Left lobe of liver (tissue), 1 donor: Measurements from ENCODE around the gene SCART1.

DNA sequence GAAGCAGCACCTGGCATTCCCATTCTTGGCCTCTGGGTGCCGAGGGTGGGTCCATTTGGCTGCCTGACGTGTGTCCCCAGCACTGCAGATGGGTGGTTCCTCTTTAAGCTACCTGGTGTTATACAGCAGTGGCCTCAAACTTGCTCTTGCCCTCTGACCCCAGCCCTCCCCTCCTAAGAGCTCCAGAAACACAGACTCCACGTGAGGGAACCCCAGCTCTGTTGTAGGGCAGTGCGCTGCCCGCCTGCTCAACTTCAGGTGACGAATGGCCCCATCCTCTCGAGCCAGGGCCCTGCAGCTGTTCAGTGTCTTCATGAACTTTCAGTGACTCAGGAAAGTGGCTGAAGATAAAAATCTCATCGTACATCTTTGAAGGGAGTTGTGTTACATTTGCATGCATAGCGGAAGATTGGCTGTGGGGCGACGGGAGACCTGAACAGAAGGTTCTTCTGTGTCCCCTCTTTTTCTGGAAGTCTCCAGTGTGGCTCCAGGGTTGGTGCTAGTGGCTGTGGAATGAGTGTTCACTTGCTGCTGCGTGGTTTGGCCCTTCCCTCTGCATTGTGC, 91.6 kb downstream of the INPP5A start:
- PRO-cap: no peak

DNA sequence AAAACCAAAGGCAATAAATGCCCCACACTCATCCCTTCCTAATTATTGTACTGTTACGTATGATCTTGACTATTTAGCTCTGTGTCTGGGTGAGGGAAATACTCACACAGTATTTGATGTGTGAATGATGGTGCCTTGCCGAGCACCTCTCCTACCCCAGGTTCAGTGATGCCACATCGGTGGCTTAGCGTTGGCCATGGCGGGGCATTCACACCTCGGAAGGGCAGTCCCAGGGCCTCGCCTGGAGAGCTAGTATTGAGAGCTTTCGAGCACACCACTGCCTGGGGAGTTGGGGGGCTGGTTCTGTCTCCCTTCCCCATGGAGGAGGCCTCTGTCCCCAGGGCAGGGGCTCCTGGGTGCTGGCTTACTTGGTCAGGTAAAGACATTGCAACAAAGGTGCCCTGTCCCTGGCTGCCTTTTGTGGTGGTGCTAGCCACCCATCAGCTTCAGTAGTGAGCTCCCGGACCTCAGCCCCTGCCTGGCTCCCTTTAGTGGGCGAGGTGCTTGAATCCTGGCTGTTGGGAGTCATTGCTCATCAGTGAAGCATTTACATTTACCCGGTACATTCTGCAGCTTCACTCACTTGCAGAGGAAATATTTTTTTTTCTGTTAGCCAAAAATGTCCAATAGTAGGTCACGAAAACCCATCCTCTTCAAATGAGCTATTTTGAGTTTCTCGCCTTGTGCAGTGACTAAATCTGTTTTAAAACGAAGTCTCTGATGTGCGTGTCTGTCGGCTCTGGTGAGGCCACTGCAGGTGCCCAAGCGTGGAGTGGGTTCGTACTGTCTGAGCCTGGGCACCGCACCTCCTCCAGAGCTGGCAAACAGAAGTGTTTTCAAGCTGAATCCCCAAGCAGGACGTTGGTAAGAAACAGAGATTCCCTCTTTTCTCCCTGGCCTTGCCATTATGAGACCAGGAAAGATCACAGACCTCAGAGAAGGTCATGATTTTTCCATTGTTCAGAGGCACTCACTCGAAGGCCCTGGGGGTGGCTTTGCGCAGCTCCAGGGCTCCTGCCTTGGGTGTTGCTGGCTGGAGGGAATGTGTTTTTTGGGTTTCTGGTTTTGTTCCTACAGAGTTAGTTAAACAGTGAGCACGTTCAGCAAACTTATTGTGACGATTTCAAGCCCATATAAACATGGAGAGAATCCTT, 95.5 kb downstream of the INPP5A start:
- PRO-cap: no peak

GRCh38 chr10:132655211-132655751, 117.7 kb downstream of the INPP5A start:
- PRO-cap: no peak

DNA sequence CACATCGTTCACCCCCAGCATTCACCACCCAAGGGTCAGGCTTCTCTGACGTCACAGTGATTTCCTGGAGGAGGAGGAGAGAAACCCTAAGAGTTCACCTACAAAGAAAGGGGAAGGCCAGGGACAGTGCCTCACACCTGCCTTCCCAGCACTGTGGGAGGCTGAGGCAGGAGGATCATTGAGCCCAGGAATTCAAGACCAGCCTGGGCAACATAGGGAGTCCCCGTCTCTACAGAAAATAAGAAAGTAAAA, 45.2 kb downstream of the NKX6-2 start:
- PRO-cap: no peak

DNA sequence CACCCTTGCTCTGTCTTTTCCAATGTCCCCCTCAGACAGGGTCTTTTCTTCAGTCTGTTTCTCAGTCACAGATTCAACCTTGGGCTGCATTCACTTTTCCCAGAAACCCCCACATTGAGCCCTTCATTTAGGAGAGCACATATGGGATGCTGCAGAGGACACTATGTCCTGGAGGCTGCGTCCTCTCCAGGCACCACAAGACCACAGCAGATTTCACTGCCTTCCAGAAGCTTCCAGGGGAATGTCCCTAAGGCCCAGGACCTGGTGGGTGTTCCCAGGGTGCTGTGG, 57.0 kb upstream of the NKX6-2 start:
- PRO-cap: no peak

- PRO-cap: no peak
Measured at GRCh38 chr10:132959907-132960539, 17.7 kb upstream of the CFAP46 start.

- PRO-cap: no peak
Measured at GRCh38 chr10:132964729-132965875, 22.7 kb upstream of the CFAP46 start.

DNA sequence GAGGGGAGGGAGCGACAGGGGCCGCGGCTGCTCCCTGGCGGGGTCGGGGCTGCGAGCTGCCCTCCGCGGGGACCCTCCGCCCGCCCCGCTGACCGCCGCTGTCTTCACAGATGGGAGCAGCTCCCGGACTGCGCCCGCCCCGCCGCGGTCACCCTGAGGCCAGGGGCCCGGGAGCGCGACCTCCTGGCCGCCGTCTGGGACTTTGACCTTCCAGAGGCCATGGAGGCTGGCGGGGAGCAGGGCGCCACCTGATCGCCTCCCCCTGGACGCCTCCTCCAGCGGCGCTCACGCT, 820 bp downstream of the ADGRA1 start:
- PRO-cap: unidirectional peak, minus-strand start at position 130 of the sequence

DNA sequence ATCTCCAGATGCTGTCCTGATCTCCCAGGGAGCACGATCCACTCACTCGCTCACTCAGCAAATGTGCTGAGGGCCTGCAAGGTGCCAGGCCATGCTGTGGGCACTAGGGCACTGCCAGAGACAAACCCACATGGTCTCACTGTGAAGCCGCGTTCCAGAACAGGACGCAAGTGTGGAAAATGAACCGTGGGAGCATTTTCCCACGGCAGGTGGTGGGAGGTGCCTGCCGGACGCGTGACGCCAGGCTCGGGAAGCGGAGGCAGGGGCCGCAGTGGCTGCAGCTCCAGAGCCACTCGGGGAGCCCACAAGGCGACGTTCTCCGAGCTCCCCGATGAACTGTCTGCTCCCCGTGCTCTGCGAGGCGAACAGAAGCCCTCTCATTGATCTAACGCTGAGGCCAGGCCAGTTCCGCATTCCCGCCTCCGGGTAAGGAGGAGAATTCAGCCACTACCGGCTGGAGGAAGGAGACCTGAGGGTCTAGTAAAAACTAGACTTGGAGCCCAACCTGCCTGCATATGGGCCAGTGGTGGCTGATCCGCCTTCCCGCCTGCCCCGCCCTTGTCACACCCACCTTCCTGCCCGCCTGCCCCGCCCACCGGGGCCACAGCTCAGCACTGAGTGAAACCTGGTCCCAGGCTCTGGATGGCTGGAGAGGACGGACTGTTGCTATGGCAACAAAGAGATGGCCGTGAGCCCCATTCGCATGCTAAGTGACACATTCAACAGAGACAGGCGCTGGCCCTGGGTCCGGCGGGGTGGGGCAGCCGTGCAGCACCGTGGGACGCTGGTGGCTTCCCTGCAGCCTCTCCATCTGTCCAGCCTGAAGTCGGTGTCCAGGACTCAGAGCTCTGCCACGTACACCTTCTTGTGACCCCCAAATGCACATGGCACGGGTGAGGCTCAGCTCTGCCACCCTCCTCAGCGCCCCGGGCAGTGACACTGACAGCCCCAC, 13.2 kb downstream of the ADGRA1 start:
- PRO-cap: no peak

DNA sequence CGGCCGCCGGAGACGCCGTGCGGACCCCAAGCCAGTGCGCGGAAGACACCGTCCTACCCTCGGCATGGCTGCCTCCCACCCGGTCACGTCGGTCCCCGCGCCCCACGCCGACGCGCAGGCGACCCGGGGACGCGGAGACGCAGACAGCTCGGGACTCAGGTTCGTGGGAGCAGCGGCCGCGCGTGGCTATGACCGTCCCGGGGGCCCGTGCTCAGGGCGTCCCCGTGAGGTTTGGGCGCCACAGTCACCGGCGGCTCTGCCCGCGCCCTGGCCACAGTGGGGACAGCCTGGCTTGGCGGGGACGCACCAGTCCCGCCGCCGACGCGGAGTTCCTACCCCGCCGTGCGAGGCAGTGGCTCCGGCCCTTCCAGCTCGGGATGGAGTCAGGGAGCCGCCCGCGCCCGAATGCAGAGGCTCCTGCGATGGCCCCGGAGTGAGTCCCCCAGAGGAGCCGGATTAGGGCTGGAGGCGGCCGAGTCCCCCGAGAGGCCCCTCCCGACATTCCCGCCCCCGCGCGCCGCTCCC, 791 bp upstream of the VENTX start:
- PRO-cap: no peak

DNA sequence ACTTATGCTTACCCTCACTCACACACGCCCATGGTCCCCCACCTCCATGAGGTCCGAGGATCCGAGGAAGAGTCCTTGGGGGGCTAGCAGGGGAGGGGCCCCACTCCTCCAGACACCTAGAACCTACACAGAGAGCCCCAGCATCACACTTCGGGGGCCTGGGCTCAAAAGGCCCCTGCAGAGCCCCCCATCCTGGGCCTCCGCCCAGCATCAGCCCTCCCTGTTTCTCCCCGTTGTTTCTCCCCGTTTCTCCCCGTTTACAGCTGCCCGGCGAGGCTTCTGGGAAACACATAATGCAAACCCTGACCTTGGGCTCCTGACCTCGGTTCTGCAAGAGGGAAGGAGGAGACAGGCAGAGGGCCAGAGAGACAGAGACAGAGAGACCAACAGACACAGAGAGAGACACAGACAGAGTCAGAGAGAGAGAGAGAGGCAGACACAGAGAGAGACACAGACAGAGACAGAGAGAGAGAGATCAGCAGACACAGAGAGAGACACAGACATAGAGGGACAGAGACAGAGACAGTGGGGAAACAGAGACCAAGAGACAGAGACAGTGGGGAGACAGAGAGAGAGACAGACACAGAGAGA, 12.3 kb downstream of the VENTX start:
- PRO-cap: no peak

DNA sequence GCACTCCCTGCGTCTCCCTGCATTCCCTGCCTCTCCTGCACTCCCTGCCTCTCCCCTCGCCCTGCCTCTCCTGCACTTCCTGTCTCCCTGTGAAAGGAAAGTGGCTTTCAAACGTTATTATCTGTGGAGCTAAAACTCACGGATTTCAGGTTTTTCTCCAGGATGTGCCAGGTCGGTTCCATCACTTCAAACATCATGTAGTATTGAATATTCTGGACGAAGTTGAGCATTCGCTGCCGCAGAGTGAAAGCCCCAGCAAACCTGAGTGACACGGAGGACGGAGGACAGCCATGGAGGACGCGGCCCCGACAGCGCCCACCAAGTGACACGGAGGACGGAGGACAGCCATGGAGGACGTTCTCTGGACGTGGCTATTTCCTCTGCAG, 7.1 kb upstream of the ADAM8 start:
- PRO-cap: no peak

GRCh38 chr10:133292394-133292852, 15.8 kb upstream of the ADAM8 start:
- PRO-cap: no peak

DNA sequence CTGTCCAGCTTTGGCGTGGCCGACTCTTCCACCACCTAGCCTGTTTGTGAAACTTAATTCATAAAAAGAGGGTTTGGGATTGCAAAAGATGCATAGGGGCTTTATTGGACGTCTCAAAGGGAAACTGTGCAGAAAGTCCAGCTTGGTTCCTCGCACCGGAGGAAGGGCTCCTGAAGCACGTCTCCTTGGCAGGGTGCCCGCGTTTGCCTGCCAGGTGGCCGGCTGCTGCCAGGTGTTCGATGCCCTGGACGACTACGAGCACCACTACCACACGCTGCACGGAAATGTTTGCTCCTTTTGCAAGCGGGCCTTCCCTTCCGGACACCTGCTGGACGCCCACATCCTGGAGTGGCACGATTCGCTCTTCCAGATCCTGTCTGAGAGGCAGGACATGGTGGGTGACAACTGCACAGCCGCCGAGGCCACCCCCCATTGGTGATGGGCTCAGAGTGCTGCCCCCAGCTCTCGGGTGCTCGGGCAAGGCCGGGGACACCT, 917 bp downstream of the ZNF511 start:
- PRO-cap: no peak

- PRO-cap: no peak
Measured at GRCh38 chr10:133343524-133343948, 3.6 kb upstream of the PRAP1 start.

GRCh38 chr10:133400539-133401592, 6.9 kb downstream of the MTG1 start:
- PRO-cap: no peak

DNA sequence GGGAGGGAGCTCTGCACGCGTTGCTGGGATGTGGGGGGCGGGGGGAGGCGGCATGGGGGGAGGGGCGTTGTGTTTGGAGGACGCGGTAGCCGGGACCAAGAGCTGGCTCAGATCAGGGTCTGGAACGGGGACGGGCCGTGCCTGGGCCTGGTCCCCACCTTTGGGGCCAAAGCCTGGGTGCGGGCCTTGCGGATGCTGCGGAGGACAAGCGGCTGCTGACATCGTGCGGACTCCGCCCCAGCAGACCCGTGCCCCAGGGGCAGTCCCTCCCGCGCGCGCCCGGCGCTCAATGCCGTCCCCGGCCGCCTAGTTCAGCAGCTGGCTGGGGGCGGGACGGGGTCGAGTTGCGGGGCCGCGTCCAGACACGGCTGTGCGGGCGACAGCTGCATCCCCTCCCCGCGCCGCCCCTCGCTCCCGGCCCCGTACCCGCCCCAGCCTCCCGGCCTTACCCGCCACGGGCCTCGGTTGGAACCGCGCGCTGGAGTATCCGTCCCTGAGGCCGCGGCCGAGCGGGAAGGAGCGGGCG, 338 bp downstream of the SPRN start:
- PRO-cap: no peak

DNA sequence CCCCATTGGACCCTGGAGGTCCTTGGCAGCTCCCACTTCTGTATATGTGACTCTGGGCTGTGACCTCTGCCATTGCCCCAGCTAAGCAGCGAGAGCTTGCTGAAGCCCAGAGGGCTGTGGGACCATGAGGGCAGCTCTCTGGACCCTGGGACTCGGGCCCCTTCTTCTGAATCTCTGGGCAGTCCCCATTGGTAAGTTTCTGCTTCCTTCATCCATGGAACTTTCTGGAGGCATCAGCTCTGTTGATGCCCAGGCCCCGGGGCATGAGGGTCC, at the start of gene SCART1:
Gene SCART1 (plus strand): TSS at position 72 of the 273 bp plus-strand sequence.
- PRO-cap: no peak